Skeletal muscle cell (primary cell): ENCODE results near the genes TEKT1 and SPEM1.

GRCh38 chr17:5558563-5559228 is 25.6 kb downstream of the NLRP1 start:
- RRBS: no CpG with 5 or more reads among the region's 5 CpGs

GRCh38 chr17:6555349-6556043 is 859 bp downstream of the PITPNM3 start:
- RRBS: 1% methylated on average over 10 of the region's 46 CpGs

DNA sequence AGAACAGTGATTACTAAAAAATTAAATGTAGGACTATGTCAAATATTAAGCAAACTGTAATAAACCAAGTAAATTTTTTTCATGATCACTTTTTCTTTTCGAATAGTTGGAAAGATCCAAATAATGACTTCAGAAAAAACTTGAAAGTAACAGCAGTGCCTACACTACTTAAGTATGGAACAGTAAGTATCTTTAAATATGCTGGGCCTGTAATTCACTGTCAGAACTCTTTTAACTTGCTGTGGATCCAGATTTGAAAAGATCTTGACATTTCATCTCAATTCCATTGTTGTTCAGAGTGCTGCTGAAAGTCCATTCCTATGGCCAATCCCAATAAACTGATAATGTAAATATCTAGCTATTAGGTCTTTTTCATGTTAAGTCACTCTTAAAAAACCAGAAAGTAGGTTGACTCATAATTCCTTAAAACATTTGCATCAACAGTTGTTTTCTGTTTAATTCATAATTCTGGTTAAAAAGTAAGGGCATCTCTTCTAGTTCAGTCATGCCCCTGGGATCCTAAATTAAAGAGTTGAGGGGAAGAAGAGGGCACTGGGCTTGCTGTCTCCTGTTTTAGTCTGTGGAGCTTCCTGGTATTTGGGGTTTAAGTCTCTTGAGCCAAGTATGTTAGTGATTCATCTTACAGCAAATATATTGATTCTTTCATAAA is 1.4 kb downstream of the TXNDC17 start:
- RRBS: no CpG with 5 or more reads among the region's 1 CpG

DNA sequence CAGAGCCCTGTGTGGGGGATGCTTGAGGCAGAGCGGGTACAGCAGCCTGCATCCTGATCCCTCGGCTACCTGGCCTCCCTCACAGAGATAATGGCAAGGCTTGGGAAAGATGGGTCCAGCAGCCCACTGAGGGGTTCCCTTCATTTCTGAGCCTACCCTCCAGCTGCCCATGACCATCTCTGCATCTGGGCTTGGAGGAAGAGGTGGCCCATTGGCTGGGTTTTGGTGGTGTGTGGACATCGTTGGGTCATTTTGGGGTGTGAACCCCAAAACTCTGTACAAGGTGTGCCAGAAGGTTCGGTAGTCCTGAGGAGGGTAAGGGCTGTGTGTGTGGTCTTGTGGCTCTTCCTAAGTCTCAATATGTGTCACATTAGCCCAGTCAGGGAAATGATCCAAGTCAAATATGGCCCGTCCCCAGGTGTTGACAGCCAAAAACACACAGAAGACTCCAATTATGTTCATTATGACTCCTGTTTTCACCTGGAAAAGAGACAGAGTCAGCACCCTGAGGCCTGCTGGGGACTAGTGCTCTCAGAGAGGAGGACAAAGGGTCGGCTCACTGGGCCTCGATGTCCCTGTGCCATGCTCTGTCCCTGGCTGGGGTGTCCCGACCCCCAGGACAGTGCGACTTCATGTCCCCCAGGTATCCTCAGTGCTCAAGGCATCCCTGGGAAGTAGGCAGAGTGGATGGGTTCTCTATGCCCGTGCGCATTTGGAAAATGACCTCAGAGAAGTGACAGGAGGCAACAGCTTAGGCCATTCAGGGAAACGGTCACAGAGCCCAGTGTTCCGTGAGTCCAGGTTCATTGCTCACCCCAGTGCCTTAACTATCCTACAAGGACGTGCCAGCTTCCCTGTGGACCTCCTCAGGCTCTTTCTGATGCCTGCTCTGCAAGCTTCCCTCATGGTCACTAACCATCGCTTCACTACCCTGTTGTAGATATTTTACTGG is 27.0 kb downstream of the SLC13A5 start:
- RRBS: no CpG with 5 or more reads among the region's 15 CpGs

GRCh38 chr17:6711630-6712419 is 1.3 kb downstream of the SLC13A5 start:
- RRBS: no CpG with 5 or more reads among the region's 6 CpGs

- RRBS: no CpG with 5 or more reads among the region's 45 CpGs
Measured at GRCh38 chr17:6831128-6832321, at the start of gene TEKT1. Gene TEKT1, minus strand, starts transcription at chr17:6831729.

GRCh38 chr17:6940314-6940828 is 55.5 kb upstream of the ALOX12 start:
- RRBS: no CpG with 5 or more reads among the region's 6 CpGs

GRCh38 chr17:7041940-7042544 is 1.9 kb downstream of the SLC16A11 start:
- RRBS: 8% methylated on average over 10 of the region's 37 CpGs

DNA sequence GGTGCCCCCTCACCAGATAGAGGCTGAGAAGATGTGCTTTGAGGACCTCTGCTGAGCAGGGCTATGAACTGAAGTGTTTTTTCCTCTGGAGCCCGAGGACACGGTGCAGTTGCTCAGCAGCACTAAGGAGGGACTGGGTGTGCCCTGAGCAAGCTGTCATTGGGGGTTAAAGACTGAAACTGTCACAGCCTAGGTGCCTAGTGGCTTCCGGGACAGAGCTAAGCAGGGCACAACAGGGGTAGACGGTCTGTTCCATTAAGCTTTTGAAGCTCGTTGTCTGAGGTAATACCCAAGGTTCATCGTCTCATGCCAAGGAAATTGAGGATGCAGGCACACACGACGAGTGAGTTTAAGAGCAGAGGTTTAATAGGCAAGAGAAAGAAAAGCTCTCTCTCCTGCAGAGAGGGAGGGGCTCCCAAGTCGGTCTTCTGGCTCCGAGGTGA is 24.9 kb upstream of the ASGR2 start:
- RRBS: no CpG with 5 or more reads among the region's 10 CpGs

- RRBS: no CpG with 5 or more reads among the region's 19 CpGs
Measured at GRCh38 chr17:7177997-7178743, 1.0 kb downstream of the ASGR1 start.

DNA sequence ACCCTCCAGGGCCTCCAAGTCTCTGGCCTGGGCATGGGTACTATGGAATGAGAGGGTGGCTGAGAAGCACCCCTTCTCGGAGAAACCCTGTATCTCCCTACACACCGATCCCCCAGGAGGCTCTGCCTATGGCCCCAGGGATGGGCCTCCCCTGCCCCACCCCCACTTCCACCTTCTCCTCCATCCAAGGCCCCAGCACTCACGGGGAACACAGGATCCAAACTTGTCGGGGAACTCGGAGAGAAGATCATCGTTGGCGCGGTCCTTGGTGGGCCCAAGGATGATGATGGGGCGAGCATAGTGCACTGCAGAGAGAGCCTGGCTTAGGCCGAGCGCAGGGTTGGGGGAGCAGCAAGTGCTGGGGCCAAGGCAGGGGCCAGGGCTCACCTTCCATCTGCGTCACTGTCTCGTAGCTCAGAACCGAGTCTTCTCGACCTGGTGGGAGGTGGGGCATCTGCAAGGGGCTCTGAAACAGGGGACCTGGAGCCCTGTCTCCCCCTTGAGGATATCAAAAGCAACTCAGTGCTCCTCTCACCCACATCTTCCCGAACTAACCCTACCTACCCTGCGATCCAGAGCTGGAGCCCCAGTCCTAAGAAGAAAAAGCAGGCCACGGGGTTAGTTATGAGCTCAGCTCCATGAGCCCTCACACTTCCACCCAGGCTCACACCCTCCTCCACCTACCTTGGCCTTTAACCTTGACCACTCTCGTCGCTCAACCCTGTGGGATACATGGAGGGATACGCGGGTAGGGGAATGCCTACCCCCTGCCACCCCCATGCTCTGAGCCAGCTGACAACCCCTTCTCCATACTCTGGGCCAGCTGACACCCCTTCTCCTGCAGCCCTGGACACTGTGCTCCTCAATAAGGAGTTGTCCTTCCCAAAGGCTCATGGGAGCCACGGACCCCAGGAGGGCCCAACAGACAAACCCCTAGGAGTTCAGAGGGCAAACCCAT is 14.4 kb upstream of the ASGR1 start:
- RRBS: no CpG with 5 or more reads among the region's 23 CpGs

DNA sequence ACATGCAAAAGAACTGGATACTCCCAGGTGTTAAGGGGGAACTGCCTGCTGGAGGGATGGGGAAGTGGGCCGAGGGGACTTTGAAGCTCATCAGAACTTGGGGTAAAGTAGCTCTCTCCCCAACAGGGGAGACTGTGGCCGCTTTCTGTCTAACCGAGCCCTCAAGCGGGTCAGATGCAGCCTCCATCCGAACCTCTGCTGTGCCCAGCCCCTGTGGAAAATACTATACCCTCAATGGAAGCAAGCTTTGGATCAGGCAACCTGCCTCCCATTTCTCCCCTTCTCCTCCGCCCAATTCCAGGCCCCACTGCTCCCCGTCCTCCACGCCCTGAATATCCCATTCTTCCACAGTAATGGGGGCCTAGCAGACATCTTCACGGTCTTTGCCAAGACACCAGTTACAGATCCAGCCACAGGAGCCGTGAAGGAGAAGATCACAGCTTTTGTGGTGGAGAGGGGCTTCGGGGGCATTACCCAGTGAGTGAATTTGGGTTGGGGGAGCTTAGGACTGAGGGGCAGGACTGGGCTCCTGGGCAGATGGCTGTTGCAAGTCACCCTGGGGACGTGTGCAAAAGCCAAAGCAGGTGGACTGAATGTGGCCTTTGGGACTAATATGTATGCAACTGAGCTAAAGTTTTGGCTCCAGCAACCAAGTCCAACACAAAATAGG is 2.2 kb downstream of the ACADVL start:
- RRBS: no CpG with 5 or more reads among the region's 12 CpGs

DNA sequence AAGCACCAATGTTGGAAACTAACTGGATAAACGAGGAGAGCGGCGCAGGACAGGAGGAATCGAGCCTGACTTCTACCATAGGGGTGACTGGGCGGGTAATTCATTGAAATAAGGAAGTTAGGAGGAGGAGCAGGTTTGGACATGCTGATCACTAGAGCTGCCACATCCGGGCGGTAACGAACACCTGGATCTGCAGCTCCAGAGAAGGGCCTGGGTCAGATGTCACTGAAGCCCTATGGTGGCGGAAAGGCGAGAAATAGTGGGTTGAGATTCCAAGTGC is 1.2 kb upstream of the SLC2A4 start:
- RRBS: no CpG with 5 or more reads among the region's 10 CpGs

- RRBS: no CpG with 5 or more reads among the region's 17 CpGs
Measured at GRCh38 chr17:7332500-7333139, 3.5 kb upstream of the NEURL4 start.

DNA sequence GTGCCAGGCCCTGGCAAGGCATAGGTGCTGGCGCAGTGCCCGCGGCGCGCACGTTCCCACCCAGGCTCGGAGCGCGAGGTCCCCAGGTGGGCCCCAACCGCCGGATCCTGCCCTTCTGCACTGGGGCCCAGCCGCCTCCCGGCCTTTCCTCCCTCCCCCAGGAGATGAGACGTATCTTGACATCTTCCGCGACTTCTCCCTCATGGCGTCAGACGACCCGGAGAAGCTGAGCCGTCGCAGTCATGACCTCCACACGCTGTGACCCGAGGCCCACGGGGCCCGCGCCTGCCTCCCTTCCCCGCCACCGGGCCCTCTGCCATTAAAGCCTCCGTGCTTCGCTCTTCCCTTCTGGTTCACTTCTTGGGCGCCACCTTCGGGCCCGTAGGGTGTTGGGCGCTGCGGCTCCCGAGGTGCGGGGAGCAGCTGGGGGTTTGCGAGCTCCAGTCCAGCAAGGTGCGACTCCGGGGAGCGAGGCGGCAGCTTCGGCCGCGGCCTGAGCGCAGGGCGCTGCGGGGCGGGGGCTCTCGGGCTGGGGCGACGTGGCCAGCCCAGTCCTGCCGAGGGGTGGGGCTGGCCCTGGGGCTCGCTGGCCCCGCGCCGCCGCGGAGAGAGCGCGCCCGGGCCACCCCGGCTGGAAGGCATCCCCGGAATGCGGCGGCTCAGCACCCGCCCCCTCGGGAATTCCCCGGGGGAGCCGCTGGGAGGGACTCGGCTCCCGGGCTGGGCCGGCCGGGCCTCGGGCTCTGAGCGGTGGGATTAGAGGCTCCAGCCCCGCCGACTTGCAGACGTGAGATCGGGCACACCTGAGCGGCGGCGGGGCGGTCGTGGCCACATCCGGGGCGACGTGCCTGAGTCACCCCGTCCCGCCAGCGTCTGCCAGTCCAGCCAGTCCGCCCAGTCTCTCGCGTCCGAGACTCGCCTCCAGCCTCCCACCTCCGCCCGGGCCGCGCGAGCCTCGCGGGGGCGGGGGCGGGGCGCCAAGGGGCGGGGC is 533 bp upstream of the KCTD11 start:
- RRBS: under 1% methylated on average over 30 of the region's 107 CpGs

DNA sequence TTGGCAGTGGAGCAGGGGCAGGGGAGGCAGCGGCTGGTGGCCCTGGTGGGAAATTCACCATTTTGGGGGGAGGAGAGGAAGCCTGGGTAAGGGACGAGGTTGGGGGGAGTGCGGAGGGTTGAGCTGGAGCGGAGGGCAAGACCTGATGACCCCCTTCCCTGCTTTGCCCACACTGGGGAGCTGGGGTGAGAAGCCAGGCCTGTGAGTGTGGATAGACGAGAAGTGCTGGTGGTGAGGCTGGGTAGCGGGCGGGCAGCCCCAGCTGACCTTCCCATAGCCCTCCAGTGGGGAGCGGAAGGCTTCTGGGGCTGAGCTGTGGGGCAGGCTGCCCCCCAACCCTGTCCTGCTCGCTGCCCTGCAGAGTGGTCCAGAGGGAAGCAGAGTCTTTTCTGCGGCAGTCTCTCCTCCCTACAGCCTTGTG is 3.6 kb downstream of the NLGN2 start:
- RRBS: no CpG with 5 or more reads among the region's 10 CpGs

DNA sequence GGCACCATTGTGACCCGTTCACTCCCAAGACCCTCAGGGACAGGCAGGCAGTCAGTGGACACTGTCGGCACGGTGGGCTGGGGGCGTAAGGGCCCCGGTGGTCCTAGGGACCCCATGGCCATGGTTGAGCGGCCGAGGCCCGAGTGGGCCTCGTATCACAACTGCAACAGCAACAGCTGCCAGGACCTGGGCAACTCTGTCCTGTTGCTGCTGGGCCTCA is at the start of gene SPEM1:
SPEM1 (plus strand) TSS at position 54 of the 220 bp plus-strand sequence.
- RRBS: no CpG with 5 or more reads among the region's 9 CpGs

DNA sequence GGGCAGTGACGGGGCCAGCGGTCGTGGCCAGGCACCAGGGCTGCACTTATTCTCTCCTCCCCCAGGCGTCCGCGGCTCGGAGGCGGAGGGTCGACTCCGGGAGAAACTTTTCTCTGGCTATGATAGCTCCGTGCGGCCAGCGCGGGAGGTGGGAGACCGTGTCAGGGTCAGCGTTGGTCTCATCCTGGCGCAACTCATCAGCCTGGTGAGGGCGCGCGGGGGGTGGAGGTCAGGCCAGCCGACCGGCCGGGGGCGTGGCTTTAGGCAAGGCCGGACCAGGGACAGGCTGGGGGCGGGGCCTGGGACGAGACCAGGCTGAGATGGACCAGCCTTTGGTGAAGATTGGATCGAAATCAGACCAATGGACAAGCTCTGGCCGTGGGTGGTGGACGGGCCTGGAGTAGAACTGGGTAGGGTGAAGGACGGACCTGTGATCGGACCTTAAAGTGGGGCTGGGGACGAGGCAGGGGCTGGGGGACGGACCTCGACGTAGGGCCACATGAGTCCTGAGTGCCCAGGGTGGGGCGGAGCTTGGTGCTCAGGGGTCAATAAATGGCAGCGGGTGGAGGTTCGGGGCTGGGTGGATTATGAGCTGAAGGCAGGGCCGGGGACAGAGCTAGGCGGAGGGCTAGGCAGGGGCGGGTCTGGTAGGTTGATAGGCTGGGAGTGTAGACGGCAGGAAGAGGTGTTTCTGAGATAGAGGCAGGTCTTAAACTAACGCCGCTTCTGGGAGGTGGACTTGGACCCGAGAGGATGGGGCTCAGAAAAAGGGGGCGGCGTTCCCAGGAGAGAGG is 541 bp downstream of the CHRNB1 start:
- RRBS: no CpG with 5 or more reads among the region's 48 CpGs

DNA sequence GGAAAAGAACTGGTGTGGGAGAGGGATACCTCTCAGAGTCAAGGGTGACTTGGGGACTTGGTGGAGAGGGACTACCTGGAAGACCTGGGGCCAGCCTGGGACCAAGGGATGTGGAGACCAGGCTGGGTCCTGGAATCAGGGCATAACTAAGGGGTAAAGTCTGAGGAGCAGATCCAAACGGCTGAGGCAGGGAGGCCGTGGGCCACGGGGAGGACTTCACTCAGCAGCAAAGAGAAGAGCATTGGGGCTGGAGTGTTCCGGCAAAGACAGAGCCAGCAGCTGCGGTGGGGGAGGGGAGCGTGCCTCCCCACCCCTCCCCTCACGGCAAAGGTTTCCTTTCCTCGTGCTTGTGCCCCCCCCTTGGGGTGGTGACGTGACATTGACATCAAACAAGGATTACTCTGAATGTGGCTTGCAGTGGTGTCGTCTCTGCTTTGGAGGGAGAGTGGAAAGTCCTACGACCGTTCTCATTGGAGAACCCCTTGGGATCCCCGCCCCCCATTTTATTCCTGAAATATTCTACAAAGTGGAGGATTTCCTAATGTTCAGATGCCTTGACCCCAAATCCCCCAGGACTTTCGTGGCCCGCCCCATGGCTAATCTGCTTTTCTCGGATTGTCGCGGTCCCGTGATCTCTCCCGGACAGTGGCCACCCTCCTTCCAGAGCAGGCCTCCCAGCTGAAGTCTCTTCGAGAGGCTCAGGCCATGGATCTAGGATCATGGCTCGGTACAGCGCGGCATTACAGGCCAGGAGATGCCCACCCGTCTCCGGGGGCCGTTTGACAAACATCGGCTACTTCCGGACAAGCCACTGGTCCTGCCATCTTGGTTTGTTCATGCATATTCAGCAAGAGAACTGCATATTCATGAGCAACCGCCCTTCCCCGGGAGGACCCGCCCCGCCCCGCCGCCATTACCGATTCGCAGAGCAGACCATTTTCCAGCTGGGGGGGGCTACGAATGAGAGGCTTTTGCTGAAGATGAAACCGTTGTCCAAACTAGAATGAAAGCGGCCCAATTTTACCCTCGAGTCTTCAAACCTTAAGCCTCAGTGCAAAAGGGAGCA is 2.2 kb downstream of the SLC35G6 start:
- RRBS: 1% methylated on average over 3 of the region's 41 CpGs

DNA sequence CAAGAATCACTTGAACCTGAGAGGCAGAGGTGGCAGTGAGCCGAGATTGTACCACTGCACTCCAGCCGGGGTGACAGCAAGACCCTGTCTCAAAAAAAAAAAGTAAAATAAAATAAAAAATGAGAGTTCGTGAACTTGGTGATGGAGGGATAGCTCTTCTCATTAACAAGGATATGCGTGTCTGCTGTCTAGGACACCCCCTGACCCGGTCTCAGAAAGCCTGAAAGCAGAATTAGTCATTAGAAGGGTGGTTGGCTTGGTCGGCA is 11.2 kb downstream of the SLC35G6 start:
- RRBS: no CpG with 5 or more reads among the region's 6 CpGs